H7 (cell line): ENCODE measurements around a stretch of chr9.

DNA sequence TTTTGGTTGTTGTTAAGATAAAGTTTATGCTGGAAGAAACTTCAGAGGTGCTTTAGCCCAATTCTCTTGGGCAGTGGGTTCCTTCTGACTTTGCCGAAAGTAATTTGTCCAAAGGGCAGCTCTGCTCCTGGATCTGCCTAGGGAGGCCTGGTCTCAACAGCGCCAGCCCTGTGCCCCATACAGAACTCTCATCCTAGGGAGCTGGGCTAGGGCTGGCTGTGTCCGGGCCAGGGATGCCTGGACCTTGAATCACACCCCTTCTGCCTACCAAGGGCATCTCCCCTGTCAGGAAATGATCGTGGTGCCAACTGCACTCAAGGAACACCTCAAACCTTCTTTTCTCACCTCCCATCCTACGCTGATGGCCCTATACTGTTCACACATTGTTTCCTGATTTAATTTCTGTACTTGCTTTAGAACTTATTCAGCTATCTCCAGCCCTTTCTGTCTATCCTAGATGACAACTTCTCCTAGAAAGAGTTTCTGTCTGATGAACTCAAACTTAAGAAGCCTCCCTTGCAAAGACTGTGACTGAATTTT lies 37.3 kb upstream of the NFIB start:
- RAMPAGE, long total RNA: no peak

- RAMPAGE, long total RNA: no peak
Measured at GRCh38 chr9:14353201-14353886, 39.4 kb upstream of the NFIB start.

GRCh38 chr9:14515572-14516183 lies 177.6 kb downstream of the ZDHHC21 start:
- RAMPAGE, long total RNA: no peak

GRCh38 chr9:15305648-15306797 lies 993 bp downstream of the TTC39B start:
- RAMPAGE, long total RNA: no peak

DNA sequence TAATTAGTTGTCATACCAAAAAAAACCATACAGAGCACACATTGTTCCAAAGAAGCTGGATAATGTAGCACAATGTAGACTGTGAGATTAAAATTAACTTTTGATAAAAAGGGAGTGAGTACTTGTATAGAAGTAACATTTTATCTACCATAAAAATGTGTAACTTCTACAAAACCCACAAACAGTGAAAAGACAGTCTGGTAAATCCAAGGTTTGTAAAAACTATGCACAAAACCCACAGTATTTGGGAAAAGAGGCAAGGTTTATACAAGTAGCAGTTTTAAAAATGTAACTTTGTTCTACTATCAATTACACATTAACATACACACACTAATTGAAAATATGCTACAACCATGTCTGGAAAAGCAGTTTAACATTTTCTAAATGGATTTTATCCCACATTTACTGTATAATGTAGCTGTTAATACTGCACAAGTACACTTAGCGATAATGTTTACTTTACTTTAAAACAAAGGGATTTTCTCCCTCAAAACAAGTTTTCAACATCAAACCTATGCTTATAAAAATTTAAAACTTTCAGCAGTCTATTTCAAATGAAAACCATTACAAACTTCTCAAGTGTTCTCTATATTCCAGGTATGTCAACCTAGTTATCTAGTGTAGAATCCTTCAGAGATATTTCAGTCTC lies 42.4 kb downstream of the SNAPC3 start:
- RAMPAGE, long total RNA: no peak

- RAMPAGE, long total RNA: no peak
Measured at GRCh38 chr9:15469106-15469591, 41.6 kb downstream of the PSIP1 start.

- RAMPAGE, long total RNA: no peak
Measured at GRCh38 chr9:15486788-15487129, 24.0 kb downstream of the PSIP1 start.

GRCh38 chr9:15511444-15511667 lies 586 bp upstream of the PSIP1 start:
- RAMPAGE, long total RNA: no peak

DNA sequence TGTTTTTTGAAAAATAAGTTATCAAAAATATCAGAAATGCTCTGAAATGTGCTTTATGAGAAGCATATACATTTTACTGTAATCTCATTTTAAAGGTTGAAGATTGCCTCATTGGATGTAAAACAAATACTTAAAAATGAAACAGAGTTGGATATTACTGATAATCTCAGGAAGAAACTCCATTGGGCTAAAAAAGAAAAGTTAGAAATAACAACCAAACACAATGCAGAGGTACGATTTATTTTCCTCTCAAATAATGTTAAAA lies 18.6 kb downstream of the CCDC171 start:
- RAMPAGE, long total RNA: no peak

- RAMPAGE, long total RNA: no peak
Measured at GRCh38 chr9:15578790-15579074, 25.9 kb downstream of the CCDC171 start.

DNA sequence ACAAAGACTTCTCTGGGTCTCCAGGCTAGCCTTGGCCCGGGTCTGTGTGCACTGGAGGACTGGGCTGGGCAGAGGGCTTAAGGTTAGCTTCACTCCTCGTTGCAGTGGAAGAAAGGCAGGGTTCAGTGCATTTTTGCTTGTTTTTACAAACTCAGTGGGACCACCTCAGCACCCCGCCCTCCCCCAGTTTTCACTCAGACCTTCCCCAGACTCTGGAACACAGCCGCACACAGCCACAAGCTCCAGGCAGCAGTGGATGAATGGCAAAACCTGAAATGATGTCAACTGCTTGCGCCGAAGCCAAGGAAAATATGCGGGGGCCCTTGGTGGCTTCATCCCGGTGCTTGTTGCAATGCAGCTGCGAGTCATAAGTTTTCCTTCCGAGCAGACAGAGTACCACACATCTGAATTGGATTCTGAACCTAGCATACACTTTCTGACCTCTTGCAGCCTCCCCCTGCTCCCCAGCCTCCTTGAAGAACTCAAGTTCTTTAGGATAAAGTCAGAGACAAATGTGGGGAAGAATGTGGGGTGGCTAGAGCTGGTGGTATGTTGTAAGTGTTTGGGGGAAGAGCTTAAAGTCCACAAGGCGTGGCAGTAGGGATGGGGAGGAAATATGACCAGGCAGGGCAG lies 586.1 kb downstream of the CCDC171 start:
- RAMPAGE, long total RNA: no peak

DNA sequence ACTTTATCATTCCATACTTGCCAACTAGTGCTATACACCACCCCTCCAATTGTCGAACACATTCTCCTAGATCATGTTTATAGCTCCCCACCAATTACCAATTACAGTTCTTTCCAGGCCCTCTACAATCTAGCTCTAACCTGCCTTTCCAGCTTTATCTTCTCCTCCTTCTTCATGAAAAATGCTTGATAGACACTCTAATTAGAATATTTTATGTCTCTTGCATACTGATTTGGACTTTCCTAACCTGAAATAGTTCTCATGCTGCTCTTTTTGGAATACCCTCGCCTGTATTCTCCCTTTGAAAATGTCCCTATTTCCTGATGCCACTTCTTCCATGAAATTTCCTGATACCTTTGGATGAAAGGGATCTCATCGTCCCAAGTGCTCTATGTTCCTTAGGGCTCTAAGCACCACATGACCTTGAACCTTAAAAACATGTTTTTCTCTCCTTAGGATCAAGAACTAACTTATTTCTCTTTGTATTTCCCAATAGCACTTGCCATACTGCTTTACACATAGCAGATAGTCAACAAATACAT lies 174.3 kb downstream of the BNC2 start:
- RAMPAGE, long total RNA: no peak

DNA sequence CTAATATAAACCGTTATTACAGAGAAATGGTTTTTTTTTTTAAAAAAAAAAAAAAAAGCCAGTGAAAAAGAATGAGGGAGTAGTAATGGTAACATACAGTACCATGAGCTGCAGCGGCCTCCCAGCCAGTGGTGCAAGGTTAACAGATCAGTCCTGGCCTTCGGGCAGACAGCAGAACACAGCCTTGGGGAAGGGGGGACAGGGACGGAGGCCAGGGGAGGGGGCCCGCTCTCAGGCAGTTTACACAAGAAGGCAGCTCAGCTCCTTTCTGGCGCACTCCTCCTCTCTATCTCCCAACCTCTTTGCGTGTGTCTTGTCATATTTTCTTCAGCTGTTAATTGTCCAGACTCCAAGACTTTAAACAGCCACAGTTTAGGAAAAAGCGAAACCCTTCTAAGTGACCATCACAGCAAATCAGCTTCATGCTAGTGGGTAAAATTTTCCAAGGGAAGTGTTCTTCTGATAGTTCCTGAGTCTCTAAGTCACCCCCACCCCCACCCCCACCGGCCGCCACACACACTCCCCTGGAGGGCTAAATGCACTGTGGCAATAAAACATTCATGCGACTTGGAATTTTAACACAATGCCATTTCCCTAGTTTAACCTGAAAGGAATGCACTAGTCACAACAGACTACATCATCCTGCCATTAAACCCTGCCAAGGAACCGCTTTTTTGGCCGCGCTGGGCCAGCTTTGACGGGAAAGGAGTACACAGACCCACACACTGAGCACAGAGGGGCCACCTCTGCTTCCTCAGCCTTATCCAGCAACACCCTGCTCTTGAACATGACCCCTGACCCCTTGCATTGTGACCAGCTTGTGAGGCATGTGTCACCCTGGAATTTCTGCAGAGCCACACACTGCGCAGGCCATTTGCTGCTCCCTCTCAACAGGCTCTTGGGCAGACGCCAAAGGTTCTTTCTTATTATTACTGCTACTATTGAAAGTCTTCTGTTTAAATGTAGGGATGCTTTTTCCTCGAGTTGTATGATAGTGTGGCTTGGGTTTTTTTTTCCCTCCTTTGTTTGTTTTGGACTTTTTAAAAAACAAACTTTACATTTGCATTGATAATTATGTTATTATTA lies 165.5 kb downstream of the BNC2 start:
- RAMPAGE, long total RNA: no peak

DNA sequence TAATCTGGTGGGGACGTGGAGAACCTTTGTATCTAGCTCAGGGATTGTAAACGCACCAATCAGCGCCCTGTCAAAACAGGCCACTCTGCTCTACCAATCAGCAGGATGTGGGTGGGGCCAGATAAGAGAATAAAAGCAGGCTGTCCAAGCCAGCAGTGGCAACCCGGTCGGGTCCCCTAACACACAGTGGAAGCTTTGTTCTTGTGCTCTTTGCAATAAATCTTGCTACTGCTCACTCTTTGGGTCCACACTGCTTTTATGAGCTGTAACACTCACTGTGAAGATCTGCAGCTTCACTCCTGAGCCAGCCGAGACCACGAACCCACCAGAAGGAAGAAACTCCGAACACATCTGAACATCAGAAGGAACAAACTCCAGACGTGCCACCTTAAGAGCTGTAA lies 61.2 kb upstream of the CNTLN start:
- RAMPAGE, long total RNA: no peak

DNA sequence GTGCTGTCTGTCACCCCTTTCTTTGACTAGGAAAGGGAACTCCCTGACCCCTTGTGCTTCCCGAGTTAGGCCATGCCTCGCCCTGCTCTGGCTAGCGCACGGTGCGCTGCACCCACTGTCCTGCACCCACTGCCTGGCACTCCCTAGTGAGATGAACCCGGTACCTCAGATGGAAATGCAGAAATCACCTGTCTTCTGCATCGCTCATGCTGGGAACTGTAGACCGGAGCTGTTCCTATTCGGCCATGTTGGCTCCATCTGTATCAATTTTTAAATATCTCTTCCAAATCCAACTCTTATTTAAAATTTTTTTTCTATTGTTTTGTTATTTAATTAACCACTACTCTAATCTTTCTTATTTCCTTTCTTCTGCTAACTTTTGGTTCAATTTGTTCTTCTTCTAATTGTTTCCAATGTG lies 134.1 kb downstream of the CNTLN start:
- RAMPAGE, long total RNA: no peak

- RAMPAGE, long total RNA: no peak
Measured at GRCh38 chr9:17988595-17988906, 409.7 kb downstream of the SH3GL2 start.

DNA sequence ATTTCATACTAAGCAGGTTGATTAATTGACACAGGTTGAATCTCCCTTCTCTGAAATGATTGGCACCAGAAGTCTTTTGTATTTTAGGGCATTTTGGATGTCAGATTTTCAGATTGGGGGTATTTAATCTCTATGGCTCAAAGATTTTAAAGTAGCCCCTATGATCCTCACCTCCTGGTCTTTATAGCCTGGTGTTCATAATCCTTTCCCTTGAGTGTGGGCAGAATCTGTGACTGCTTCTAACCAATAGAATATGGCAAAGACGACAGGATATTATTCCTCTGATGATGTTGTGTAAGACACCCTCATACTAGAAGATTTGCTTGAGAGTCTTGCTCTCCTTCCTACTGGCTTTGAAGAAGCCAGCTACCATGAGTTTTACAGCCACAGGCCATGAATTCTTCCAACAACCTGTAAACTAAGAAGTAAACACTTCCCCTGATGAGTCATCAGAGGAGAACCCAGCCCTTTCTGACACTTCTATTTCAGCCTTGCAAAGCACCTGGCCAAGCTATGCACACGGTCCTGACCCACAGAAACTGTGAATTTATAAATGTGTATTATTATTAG lies 288.9 kb upstream of the ADAMTSL1 start:
- RAMPAGE, long total RNA: no peak

DNA sequence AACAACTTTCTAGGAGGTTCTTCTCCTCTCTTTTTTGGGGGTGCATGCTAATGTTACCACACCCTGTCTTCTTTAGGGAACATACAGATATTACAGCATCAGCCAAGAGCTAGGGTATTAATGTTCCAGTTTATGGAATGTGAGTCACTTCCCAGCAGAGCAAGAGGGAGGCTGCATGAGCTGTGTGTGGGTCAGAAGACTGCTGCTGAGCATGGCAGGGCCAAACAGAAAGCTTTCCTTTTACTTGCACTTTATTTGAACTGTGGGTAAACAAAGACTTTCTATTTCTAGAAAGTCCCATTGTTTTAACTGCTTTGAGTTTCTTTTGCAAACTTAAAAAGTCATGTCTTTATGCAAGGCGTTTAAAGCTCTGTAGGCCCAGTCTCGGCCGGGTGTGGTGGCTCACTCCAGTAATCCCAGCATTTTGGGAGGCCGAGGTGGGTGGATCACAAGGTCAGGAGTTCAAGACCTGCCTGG lies 159.0 kb downstream of the ADAMTSL1 start:
- RAMPAGE, long total RNA: no peak

GRCh38 chr9:18785465-18785816 lies 247.6 kb downstream of the SAXO1 start:
- RAMPAGE, long total RNA: no peak

GRCh38 chr9:19048683-19049169 lies 501 bp upstream of the RRAGA start:
- RAMPAGE, long total RNA: no peak